Non-pigmented ciliary epithelial cell (primary cell): ENCODE measurements around the genes STK32A and C5orf46.

DNA sequence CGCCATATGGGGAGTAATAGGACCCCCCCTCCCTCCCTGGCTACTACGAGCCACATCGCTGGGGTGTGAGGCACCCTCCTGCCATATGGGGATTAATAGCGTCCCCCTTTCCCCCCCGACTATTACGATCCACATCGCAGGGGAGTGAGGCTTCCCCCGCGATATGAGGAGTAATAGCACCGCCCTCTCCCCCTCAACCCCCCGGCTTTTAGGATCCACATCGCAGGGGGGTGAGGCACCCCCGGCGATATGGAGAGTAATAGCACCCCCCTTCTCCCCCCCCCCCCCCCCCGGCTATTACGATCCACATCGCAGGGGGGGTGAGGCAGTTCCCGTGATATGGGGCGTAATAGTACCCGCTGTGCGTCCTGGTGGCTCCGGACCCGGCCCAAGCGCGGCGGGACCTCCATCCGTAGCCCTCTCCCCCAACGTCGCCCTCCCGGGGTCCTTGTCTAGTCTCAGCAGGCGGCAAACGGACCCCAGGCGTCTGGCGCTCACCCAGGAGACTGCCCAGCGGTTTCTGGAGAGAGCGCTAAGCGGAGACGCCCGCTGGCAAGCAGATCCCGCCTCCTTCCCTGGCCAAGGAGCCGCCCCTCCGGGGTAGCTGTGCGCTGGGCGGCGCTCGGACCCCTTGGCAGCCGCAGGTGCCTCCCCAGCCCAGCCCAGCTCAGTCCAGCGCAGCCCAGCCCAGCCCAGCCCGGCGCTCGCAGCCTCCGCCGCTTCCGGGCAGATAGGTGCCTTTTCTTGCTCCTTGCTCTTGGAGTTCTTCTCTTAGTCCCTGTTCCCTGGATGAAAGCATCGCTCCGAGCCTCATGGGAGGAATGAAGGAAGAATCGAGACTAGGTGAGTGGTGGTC is at the start of gene STK32A:
Gene STK32A, plus strand, starts transcription at position 670 of the 856 bp plus-strand sequence.
- RRBS, result 3% methylated on average over 23 of the region's 57 CpGs

- RRBS, result no CpG with 5 or more reads among the region's 7 CpGs
These were observed 75.4 kb downstream of the STK32A start for GRCh38 chr5:147310180-147310667.

DNA sequence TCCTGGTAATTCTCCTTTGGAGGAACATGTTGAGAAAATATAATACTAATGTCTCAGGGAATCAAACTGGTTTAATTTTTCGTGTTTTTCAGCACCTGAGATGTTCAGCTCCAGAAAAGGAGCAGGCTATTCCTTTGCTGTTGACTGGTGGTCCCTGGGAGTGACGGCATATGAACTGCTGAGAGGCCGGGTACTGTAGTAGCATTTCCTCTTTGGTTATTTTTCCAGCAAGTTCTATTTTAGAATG is 126.5 kb downstream of the STK32A start:
- RRBS, result no CpG with 5 or more reads among the region's 3 CpGs

DNA sequence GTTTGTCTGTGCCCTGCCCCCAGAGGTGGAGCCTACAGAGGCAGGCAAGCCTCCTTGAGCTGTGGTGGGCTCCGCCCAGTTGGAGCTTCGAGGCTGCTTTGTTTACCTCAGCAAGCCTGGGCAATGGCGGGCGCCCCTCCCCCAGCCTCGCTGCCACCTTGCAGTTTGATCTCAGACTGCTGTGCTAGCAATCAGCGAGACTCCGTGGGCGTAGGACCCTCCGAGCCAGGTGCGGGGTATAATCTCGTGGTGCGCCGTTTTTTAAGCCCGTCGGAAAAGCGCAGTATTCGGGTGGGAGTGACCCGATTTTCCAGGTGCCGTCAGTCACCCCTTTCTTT is 61.3 kb downstream of the JAKMIP2 start:
- RRBS, result no CpG with 5 or more reads among the region's 19 CpGs

DNA sequence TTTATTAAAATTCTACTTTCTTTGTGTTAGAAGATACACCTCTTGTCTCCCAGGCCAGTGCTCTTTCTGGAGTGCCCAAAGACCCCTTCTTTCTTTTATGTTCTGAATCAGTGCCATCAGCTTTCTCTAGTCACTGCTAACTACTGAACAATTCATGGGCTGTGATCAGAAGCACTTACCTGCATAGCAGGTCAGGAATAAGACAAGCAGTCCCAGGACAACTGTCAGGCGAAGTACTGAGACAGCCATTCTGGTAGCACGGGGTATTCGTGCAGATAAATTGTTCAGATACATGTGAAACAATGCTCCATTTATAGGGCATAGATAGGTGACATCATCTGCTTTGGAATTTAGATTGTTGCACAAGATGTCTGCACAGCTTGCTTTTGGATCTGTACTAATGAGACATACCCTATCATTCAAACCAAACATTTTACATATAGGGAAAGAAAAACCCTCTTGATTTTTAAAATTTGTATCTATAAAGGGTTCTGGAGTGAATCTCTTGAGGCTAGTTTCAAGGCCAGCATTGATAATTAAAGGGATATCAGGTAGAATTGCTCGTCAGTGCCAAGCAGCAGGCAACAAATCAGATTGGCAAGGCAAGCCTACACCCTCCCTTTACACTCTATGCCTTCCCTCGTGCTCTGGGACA is at the start of gene C5orf46:
Gene C5orf46, minus strand, starts transcription at position 286 of the 655 bp plus-strand sequence.
- RRBS, result no CpG with 5 or more reads among the region's 5 CpGs

DNA sequence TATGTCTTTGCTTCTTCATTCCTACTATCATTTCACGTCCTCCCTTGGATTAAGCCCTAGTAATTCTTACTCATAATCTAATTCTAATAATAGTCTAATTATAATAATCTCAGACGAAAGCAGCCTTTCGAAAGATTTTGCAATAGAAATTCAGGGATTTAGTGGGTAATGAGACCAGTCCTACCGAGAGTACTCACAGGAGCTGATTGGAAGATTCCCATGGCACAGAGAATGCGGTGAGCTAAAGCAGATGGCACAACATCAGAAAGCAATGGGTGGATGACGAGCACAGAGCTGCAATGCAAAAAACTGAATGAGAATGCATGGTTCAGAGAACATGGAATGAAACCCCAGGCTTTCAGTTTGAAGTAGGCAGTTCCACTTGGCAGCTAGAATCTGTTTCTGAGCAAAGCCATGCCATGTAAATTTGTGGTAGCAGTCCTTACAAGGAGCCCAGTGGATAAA is 78.2 kb upstream of the SPINK5 start:
- RRBS, result no CpG with 5 or more reads among the region's 6 CpGs

DNA sequence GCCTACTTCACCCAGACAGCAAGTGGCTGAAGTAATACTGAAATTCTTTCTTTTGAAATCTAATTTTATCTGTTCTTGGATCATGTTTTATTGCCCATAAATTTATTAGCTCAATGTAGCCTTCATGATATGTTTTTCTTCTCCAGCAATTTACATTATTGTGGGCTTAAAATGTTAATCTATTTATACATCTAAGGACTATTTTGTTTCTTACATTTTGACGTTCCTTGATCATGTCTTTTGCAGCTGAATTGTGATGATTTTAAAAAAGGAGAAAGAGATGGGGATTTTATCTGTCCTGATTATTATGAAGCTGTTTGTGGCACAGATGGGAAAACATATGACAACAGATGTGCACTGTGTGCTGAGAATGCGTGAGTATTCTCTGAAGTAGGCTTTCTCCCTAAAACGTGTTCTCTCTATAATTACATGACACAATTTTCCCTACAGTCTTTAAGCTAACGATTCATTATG is 22.4 kb downstream of the SPINK5 start:
- RRBS, result no CpG with 5 or more reads among the region's 4 CpGs

- RRBS, result no CpG with 5 or more reads among the region's 6 CpGs
These were observed 53.5 kb downstream of the FBXO38 start for GRCh38 chr5:148437229-148437782.

GRCh38 chr5:148807849-148808548 is 18.4 kb upstream of the ADRB2 start:
- RRBS, result no CpG with 5 or more reads among the region's 6 CpGs

DNA sequence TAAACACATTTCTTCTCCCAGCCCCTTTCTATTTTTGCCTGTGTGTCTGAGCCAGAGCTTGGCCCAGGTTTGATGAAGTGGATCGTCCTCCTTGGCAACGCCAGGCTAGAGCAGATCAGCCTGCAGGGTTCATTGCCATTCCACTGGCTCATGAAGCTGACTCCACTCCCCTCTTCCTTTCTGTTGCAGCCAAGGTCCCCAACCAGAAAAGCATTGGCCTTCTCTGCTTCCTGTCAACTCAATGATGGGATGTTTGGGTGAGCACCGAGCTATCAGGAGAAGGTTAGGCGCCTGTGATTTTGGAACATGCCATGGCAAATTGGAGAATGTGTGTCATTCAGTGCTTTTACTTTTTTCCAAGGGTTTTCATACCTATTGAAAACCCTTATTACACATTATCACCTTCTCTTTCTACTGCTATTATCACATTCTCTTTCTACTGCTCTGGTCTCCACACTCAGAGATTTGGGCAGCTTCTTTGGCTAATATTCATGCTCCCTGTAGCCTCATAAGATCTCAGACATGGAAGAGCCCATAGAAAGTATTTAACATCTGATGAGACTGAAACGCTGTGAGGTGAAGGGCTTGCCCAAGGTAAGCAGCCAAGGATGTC is 3.5 kb downstream of the ADRB2 start:
- RRBS, result no CpG with 5 or more reads among the region's 5 CpGs

- RRBS, result no CpG with 5 or more reads among the region's 3 CpGs
These were observed 15.3 kb downstream of the ADRB2 start for GRCh38 chr5:148841727-148842011.

DNA sequence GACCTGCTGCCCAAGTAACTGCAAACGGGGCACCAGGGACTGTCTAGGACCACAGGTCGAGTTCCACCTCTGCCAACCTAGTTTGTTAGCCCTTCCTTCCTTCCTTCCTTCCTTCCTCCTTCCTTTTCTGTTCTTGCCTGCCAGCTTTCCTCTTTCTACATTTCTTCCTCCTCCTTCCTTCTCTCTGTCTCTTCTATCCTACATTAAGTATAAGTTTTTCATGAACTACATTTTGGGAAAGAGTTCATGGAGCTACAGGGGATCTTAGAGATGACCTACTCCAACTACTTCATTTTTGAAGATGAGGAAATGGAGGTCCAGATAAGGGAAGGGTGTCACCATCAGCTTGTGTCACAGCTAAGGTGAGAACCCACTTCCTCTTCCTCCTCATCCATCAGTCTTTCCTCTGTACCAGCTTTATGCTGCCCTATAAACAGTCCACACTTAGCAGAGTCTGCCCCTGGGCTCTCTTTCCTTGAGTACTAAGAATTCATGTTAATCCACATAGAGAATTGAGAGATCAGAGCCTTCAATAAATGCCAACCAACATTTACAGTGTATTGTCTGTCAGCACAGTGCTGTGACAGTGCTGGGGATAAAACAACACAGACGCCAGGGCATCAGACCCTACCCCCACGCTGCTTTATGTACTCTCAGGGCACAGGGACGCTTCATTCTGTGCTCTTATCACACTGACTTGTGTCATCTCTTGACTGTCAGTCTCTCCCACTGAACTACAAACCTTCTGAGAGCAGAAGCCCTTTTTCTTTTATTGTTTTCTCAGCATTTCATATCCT is 22.0 kb downstream of the ADRB2 start:
- RRBS, result no CpG with 5 or more reads among the region's 5 CpGs

DNA sequence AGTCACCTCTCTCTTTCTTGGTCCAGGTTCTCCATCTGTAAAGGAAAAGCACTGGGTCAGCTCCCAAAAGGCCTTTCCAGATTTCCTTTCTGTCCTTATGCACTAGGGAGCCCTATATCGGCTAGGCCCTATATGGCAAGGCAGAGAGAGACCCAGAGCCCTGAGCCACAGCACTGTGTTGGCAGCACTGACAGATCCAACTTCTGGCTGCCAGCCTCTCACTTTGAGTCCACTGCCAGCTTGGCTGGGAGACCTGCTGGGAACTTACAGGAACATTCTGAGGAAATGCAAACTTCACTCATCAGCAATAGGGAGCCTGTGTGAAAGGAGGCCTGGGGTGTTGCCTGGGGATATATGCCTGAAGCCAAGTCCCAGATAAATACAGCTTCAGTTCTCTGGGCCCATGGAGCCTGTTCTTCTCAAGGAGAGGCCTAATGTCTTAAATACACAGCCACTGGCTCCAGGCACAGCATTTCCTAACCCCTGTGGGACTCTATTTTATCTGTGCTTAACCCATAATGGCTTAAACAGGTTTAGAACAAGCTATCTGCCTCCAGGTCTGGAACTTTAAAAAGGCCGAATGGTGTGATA is 78.0 kb downstream of the ADRB2 start:
- RRBS, result no CpG with 5 or more reads among the region's 2 CpGs

GRCh38 chr5:148962828-148963201 is 100.0 kb downstream of the SH3TC2 start:
- RRBS, result no CpG with 5 or more reads among the region's 1 CpG

DNA sequence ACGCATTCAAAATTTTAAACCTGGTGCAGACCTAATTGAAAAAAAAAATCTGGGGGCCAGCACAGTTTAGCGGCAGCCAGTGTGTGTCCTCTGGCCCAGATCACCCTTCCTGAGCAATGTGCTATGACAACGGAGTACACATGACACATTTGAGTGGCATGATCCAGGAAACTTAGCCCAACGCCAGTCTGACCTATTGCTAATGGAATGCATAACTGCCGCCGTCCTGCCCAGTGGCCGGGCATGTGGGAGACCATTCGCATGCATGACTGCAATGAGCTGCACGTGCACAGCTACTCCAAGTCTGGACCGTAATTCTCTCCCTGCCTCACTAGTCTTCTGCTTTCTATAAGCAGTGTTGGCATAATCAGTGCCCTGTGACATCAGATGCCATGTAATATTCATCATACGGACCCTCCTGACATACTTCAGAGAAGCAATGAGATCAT is 97.0 kb downstream of the SH3TC2 start:
- RRBS, result no CpG with 5 or more reads among the region's 11 CpGs

GRCh38 chr5:148986493-148987160 is 76.2 kb downstream of the SH3TC2 start:
- RRBS, result no CpG with 5 or more reads among the region's 2 CpGs

DNA sequence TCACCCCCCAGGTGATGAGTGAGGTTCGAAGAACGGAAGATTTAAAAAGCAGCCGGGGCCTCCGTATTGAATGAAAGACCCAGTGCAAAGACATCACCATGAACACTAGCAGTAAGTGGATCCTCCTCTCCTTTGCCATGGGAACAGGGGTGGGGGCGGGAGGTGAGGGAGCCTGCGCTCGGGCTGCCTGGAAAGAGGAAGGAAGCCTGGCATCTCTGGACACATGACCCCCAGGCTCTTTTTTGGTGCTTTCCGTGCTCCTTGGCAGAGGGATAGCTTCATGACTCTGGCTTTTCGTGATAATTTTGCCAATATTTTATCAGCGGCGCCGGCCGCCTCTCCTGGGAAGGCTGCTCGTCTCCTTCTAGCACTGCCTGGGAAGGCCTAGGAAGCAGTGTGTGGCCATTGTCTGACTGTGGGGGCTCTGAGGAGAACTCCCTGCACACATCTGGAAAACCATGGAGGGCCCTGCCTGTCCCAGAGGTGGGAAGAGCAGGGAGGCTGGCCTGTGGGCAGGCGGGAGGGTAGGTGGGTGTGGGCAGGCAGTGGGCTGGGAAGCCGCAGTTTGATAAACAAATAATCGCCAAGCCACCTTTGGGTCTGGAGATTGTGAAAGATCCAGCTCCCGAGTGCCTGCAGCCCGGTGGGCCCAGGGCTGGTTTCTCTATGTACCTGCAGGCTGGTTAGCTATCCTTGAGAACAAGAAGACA is 860 bp downstream of the ABLIM3 start:
- RRBS, result no CpG with 5 or more reads among the region's 19 CpGs

DNA sequence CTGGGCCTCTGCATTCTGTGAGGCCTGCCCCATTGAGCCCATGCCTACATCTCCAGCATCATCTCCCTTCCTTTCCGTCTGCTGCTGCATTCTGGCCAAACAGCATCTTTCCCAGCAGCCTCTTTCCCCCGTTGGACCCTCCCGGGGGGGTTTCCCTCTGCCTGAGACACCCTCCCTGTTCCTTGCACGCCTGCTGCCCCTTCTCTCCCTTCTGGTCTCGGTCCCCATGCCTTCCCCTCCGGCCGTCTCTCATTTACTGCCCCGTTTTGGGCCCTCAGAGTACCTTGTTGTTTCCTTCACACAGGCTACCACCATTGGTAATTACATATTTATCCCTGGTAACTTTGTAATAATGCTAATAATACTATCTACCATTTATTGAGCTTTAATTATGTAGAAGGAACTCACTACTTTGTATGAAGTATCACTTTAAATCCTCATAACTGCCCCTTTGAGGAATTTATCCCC is 64.5 kb upstream of the AFAP1L1 start:
- RRBS, result 92% methylated on average over 3 of the region's 8 CpGs